Pulmonary artery (tissue), 1 donor: ENCODE data around the gene ACOD1.

DNA sequence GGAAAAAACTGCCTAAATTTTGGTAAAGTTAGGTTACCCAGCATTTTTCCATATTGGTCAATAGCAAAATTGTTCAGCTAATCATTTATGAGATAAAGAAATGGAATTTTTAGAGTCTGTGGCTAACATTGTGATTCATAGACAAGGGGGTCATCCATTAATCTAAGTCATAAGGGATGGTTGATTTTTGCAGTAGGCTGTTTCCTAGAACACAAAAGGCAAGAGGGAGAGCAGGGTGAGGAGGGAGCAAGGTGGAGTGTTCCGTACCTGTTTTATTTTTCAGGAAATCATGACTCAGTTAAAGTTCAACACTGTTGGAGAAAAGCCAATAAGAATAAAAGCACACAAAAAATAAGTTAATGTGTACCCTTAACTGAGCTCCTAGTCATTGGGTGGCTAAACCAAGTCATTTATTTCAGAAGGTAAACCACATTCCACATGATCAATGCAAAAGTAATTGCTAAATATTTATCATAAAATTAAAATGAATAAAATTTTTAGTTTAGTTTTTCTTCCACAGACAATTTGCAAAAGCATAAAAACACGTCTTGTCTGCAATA is 513.0 kb downstream of the KLHL1 start:
- PRO-cap, result no peak

GRCh38 chr13:69683797-69684417 is 424.3 kb downstream of the KLHL1 start:
- PRO-cap, result no peak

GRCh38 chr13:73138587-73139658 is 80.1 kb downstream of the KLF5 start:
- PRO-cap, result no peak

DNA sequence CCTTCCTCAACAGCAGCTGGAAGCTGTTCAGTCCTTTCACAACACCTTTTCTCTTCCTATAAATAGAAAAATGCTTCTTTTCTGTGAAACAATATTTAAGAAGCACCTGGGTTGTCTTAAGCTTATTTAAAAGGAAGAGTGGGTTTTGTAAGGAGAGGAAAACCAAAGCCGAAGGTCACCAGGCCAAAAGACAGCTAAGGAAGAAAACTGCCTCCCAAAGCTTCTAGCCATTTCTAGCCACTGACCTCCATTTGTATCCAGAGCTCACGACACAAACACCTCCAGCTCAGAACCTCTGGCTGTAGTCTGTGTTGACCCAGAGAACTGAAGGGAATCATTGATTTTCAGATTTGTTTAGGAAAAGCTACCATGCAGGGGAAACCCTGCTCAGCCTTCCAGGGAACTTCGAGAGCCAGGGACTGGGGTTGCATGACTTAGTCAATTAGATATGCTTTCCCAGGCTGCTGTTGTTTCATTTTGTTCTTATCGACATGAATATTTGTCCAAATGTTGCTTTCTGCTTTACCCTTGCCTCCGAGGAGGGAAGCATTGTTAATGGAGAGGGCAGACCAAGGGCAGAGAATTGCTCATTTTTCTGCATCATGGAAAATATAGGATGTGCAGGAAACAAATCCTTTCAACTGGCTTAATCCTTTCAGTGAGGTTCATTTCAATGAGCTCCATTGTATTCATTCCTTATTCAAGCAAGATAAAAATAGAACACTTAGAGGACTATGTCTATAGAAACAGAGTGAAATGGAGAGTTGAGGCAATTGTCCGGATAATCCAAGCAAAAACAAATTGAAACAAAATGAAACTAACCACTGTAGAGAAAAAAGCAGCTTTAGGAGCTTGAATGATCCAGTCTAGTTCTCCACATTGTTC is 82.5 kb downstream of the KLF5 start:
- PRO-cap, result no peak

DNA sequence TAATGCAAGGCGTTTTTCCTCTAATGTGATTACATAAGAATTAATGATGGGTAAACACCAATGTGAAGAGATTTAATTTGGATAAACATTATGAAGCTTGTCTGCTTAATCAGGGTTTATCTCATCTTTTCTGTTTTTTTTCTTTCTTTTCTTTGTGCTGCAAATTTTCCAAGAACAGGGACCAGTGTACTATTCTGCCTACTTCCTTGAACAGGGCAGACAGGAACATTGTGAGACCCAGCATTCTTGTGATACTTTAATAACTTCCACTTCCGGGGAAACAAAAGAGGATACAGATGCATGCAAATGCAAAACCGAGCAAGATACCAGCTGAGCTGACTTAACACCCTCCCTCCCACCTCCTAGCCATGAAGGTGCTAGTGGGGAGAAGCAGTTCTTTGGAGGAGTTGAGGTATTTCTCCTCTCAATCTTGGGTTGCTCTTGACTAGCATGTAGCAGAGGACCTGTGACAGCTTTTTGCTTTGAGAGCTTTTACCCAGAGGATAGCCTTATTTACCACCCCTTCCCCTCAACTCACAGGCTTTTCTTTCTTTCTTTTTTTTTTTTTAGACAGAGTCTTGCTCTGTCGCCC is 111.1 kb downstream of the KLF5 start:
- PRO-cap, result no peak

- PRO-cap, result no peak
Observed at GRCh38 chr13:73290916-73291272, 232.1 kb downstream of the KLF5 start.

DNA sequence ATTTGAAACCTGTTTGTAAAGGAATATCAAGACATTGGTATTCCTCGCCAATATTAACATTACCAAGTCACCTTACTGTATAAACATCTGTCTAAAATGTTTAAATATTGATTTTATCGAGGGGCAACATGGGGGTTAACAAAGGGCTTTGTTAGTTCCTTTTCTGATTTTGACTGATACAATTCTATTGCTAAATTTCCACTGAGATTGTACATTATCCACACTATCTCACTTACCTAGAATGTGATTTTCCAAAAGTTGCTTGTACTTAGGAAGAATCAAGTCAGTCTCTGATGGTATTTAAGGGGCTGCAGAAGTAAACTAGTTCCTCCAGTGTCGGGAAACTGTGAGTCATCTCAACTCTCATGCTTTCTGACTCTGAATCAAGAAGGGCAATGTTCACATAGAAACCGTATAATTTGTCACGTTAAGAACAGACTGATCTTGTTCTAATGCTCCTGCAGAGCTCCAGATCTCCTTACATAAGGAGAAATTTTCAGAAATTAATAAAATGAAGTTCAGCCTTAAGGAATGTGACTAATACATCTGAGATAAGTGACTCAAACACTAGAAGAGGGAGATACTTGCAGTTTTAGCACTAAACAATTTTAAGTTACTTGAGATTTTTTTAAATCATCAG is 369.3 kb downstream of the KLF5 start:
- PRO-cap, result no peak

DNA sequence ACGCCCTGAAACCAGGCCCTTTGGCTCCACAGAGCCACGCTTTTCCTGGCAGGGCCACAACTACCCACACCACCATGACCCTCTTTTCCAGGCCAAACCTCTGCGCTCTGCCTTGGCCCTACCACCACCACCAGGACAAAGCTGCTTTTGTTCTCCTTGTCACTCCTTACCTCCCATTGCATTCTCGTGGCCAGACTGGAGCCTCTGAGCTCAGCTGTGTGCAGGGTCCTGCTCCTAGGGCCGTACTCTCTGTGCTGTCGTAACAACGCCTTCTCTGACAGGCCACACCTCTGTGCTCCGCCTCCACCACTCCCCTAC is 602.8 kb downstream of the KLF5 start:
- PRO-cap, result no peak

- PRO-cap, result unidirectional peak, minus-strand start at chr13:74063098
Observed at GRCh38 chr13:74062728-74063407, 1004.1 kb downstream of the KLF5 start.

DNA sequence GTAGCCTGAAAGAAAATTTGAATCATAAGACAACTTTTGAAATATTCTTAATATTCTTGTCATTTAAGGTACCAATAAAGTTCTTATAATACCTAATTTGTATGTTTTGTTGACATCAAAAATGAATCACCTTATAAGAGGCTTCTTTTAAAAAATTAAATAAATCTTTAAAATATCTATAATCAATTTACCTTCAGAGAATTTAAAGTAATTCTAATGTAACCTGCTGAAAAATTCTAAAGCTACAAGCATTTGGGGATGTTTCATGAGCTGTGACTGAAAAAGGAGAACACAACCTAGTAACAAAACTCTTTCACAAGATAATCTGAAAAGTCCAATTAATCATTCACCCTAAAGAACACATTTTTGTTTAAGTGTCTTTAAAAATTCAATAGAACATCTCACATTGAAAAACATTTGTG is 1052.5 kb downstream of the KLF5 start:
- PRO-cap, result no peak

GRCh38 chr13:74287742-74287996 is 1194.3 kb downstream of the TBC1D4 start:
- PRO-cap, result no peak

GRCh38 chr13:74289974-74290988 is 1191.7 kb downstream of the TBC1D4 start:
- PRO-cap, result no peak

DNA sequence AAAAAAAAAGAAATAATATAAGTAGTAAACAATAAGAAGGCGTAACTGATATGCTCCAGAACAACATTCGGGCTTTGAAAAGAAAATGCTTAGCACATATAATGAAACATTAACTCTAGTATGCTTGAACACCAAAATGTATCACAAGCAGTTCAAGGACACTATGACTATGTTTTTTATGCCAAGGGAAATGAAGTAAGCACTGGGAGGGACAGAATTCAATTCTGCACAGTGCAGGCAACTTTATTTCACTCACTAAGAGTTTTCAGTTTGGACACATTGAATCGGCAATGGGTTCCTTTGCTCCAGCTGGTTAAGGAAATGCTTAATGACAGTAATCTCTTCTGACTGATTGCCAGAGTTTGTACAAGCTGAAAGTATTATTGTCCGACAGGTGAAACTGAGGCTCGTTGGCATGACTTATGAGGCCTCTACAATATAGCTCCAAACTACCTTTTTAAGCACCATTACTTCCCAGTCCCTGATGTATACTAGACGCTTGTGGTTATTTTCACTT is 178.6 kb downstream of the TBC1D4 start:
- PRO-cap, result no peak

GRCh38 chr13:75326061-75327105 is 155.6 kb downstream of the TBC1D4 start:
- PRO-cap, result no peak

DNA sequence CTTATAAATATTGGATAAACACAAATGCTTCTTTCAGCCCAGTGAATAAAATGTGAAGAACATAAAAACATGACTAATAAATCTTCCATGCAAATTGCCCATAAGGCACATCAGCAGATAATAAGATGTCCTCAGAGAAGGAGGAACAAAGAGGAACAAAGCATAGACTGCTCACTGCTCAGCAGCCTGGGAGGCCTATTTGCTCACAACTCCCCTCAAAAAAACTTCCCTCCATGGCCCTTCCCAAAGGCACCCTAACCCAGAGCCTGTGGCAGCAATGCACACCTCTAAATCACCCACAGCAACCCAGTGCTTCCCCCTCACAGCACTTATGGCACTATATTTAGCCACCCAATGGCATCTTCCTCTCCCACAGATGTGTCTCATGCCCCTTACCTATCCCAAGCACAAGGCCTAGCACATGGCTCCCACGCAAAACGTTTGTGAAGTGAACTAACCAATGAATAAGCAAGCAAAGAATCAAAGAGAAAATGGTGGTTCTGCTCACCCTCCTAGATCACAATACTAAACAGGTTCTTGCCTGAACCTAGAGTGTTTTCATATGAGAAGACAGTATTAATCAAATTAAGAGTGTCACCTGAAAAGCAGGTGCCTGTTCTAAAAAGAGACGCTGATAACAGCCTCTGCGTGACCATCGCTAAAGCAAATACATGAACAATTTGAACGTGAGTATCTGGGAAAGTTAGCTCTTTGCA is 96.9 kb downstream of the TBC1D4 start:
- PRO-cap, result no peak

GRCh38 chr13:75402687-75403373 is 79.1 kb downstream of the TBC1D4 start:
- PRO-cap, result no peak

DNA sequence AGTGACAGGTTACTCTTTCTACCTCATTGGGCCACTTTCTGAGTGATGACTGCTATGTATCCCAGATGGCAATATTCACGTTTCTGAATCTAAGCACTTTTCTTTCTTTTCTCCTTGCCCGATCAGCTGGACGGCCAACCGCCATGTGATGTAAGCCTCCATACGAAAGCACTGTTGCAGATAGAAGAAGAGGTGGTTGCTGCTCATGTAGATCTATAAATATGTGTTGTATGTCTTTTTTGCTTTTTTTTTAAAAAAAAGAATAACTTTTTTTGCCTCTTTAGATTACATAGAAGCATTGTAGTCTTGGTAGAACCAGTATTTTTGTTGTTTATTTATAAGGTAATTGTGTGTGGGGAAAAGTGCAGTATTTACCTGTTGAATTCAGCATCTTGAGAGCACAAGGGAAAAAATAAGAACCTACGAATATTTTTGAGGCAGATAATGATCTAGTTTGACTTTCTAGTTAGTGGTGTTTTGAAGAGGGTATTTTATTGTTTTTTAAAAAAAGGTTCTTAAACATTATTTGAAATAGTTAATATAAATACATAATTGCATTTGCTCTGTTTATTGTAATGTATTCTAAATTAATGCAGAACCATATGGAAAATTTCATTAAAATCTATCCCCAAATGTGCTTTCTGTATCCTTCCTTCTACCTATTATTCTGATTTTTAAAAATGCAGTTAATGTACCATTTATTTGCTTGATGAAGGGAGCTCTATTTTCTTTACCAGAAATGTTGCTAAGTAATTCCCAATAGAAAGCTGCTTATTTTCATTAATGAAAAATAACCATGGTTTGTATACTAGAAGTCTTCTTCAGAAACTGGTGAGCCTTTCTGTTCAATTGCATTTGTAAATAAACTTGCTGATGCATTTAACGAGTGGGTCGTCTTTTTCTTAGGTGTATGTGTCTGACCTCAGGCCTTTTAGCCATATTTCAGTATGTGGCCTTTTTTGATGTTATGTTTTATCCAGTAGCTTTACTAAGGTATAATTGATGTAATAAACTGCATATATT is 222.0 kb downstream of the LMO7 start:
- PRO-cap, result no peak

GRCh38 chr13:76865630-76865988 is 20.6 kb downstream of the KCTD12 start:
- PRO-cap, result no peak

DNA sequence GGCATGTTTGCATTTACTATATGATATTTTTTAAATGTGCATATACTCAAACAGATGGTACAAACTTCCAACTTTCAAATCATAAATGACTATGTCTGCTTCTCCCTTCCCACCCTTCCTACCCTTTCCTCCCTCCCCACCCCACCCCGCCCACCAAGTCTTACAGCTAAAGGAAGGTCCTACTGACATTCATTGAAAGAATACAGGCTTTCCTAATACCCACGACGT is 2.3 kb downstream of the KCTD12 start:
- PRO-cap, result no peak

- PRO-cap, result no peak
Observed at GRCh38 chr13:76948075-76948562, at the start of gene ACOD1. TSS of gene ACOD1 (plus strand) at chr13:76948511.